Measurements from ENCODE around the genes SOCS7, PIP4K2B and ARL5C.

DNA sequence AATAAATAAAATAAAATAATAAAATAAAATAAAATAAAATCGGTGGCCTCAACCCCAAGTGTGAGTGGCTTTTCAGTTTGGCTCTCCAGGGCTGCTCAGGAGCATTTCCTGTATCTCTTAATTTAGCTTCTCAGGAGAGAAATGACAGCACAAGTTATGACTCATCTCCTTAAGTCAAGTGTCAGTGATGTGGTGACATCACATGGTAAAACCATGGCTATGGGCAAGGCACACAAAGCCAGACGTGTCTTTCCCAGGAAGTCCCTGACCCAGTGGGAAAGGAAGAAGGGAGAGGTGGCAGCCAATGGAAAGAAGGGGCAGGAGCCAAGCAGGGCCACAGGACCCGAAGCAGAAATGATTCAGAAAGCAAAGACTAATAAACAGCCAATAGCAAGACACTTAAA, 75.1 kb upstream of the TBC1D3K start:
- PRO-cap: no peak
- RRBS: no CpG with 5 or more reads among the region's 3 CpGs

DNA sequence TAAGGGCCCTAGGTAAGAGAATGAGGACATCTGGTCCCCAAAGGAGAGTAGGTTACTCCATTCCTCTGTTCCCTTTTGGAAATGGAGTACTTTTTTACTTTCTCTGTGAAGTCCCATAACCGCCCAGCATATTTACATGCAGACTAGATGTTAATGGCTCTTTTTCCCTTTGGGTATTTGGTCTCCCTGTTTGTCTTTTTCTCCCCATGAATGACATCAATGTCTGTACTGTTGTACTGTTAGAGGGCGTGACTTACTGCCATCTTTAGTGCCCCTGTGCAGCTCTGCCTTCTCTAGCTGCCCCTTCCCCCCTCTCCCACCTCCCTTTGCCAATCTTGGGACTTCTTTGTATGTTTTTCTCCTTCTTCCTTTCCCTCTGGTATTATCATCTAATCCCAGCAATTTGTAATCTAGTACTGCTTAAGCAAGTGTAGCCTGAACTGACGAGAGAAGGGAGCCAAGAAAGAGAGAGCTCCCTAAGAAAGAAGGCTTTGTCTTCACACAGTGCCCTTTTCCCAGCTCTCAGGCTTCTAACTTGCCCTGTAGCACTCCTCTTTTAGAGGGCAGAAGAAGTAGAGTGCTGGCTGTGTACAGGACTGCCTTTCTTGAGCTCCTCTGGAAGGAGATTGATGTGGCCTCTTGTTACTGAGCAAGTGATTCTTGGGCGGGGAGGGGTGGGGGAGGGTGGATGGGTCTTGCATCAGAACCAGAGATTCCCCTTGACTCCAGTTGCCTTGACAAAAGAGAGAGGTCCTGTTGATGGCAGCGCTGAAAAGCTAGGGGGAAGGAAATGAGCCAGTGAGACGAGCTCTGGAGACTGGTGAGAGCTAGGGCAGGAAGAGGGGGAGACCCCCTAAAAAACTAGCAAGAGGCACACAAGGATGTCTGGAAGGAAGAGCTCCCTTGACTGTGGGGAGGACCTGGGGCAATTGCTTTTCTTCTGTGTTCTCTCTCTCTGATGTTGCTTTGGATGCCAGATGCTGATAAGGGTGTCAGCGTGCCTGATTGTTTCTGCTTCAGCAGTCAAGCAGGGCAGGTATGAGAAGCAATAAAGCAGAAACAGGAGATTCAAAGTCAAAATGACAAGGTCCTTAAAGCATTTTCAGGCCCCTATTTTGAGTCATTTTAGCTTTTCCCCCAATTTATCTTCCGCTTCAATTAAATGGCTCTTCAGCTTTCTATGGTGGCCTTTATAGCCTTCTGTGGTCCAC, 18.6 kb downstream of the GPR179 start:
- PRO-cap: bidirectional peak, plus-strand start at position 728 of the sequence, minus-strand start at position 628 of the sequence
- RRBS: no CpG with 5 or more reads among the region's 8 CpGs

DNA sequence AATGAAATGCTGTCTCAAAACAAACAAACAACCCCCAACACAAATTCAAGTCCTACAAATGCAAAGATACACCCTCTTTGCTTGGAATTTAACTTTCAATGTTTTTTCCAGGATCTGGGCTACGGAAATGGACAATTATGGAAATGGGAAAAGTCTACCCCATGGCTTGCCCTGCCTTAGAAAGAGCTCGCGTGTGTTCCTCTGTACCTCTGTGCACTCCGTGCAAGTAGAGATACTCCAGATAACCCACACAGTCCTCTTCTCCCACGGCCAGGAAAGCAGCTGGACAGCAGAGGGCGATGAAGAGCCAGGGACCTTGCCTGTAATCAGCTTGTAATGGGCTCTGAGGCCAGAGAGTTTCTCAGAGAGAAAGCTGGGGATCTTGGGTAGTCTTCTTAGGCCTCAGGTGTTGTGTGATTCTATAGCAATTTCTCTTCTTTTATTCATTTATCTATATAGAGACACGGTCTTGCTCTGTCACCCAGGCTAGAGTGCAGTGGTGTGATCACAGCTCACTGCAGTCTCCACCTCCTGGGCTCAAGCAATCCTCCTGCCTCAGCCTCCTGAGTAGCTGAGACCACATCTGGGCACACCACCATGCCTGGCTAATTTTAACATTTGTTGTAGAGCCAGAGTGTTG, 2.5 kb upstream of the SOCS7 start:
- PRO-cap: no peak
- RRBS: no CpG with 5 or more reads among the region's 7 CpGs

GRCh38 chr17:38351348-38352559, at the start of gene SOCS7:
Gene SOCS7 (plus strand): TSS chr17:38351844.
- PRO-cap: unidirectional peak, plus-strand start at chr17:38351526; bidirectional peak, plus-strand start at chr17:38351922, minus-strand start at chr17:38351746; bidirectional peak, plus-strand start at chr17:38352268, minus-strand start at chr17:38352133
- RRBS: no CpG with 5 or more reads among the region's 123 CpGs

DNA sequence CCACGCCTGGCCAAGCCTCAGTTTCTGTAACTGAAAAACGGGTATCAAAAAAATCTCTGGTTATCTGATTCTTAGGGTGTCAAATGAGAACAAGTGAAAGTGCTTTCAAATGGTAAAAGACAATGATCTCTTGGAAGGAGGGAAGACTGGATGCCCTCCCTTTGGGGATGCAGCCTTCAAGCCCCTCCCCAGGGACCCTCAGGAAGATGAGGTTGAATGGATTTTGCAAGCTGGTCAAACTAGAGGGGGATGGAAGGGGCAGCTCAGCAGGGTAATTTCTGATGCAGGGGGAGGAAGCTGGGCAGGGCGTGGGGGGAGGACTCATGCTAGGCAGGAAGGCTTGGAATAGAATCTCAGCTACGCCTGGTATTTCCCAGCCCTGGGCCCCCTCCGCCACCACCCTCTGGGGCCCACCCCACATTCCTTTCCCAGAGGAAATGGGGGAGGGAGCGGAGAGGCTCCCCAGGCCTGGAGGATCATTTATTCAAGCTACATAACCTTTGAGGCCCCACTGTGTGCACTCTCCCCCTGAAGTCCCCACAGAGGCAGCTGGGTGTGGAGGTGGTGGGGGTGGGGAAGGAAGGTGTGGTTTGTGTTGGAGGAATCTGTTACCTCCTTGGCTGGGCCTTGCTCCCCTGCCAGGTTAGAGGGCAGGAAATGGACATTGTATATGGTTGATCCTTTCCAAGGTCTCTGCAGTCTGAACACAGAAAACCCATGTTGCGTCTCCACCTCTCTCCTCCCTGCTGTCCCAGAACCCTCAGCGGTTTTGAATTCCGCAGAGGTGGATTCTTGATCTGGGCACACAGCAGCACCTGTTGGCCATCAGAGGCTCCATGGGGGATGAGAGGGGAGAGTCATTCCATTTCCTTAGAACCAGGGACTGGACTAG, 22.7 kb downstream of the ARHGAP23 start:
- PRO-cap: bidirectional peak, plus-strand start at position 646 of the sequence, minus-strand start at position 702 of the sequence
- RRBS: no CpG with 5 or more reads among the region's 9 CpGs

- PRO-cap: bidirectional peak, plus-strand start at chr17:38456073, minus-strand start at chr17:38456109
- RRBS: no CpG with 5 or more reads among the region's 11 CpGs
Observed at GRCh38 chr17:38455858-38456708, 27.8 kb downstream of the ARHGAP23 start.

DNA sequence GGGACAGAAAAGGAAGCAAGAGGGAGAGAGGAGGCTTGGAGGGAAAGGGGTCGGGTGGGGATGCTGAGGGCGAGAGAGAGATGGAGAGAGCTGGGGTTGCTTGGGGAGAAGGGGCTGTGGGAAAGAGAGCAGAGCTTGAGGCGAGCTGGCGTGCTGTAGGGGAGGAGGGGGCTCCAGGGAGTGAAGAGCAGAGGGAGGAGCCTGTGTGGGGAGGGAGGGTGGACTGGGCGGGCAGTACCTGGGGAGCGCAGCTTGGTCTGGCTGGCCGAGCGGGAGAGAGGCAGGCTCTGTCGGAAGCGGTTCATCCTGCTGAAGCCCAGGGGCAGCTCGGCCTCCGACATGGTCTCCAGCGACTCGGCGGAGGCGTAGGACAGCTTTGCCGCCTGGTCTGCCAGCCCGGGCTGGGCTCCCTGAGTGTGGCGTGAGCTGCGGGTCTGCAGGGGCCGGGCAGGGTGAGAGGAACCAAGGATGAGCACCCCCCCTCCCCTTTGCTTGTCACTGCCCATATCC, 41.8 kb downstream of the SRCIN1 start:
- PRO-cap: no peak
- RRBS: no CpG with 5 or more reads among the region's 21 CpGs

DNA sequence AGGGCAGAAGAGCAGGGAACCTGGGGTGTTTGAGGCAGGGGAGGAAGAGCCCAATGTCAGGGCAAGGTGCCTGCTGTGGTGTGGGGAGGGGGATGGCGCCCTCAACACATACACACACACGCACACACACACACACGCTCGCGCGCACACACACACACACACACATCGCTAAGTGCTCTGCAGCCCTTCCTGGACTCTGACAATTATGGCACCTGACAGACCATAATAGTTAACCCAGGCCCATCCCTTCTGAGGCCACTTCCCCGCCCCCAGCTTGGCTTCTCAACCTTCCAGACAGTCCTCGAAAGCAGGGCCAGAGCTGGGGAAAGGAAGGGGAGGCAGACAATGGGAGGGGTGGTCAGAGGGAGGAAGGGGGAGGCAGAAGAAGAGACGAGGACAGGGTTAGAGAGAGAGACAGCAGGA, 4.2 kb downstream of the SRCIN1 start:
- PRO-cap: no peak
- RRBS: no CpG with 5 or more reads among the region's 10 CpGs

GRCh38 chr17:38701874-38702911, 2.9 kb upstream of the MLLT6 start:
- PRO-cap: bidirectional peak, plus-strand start at chr17:38702128, minus-strand start at chr17:38702088; bidirectional peak, plus-strand start at chr17:38702553, minus-strand start at chr17:38702306
- RRBS: no CpG with 5 or more reads among the region's 100 CpGs

DNA sequence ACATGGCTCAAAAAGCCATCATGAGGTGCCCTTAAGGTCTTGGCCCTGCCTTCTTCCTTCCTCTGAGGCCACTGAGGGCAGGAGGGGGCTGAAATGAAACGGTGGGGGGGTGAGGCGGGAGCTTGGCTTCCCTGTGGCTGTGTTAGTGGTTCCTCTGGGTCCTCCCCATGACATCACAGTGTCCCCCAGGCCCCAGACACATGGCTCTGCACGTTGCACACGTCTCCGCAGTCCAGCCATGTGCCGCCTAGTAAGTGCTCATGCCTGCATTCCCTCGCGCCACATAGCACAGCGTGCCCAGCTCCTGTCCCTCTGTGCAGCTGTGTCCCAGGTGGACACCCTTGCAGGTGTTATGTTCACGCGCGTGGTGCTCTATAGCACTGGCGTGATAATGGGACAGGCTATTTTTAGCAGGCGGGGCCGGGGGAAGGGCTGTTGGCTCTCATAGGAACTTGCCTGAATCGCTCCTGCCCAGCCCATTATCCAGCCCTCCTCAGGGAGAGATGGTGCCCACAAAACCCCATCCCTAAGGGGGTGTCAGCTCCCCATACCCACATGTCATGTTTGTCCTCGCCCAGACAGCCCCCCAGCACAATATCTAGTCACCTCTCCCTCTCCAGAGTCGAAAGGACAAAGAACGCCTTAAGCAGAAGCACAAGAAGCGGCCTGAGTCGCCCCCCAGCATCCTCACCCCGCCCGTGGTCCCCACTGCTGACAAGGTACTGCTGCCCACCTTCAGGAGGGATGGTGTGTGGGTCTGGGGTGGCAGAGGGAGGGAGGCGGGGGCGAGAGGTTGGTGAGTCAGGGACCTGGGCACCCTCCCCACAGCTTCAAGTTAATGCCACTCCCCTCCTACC, 7.2 kb downstream of the MLLT6 start:
- PRO-cap: no peak
- RRBS: no CpG with 5 or more reads among the region's 25 CpGs

DNA sequence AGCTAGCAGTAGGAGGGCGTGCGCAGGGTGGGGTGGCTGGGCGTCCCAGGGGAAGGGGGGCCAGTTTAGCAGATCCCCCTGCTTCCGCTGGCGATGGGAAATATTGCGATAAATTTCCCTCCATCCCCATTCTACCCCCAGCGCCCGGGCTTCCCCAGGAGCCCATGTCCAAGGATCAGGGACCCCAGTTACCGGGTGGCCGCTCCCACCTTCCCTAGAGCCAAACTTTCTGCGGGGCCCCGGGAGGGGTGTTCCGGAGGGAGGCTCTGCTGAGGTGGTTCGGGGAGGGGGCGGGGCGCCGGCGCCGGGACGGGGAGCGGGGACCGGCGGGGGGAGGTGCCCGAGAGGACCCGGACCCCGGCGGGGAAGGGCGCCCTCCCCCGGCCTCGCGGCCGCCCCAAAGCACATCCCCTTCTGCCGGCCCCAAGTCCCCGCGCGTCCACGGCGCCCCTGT, 831 bp downstream of the PCGF2 start:
- PRO-cap: no peak
- RRBS: no CpG with 5 or more reads among the region's 38 CpGs

GRCh38 chr17:38799143-38799833, at the start of gene PIP4K2B:
Gene PIP4K2B (minus strand): TSS chr17:38799556.
- PRO-cap: bidirectional peak, plus-strand start at chr17:38799264, minus-strand start at chr17:38799030; bidirectional peak, plus-strand start at chr17:38799695, minus-strand start at chr17:38799510
- RRBS: no CpG with 5 or more reads among the region's 81 CpGs

- PRO-cap: no peak
- RRBS: no CpG with 5 or more reads among the region's 12 CpGs
Observed at GRCh38 chr17:38861281-38861962, 7.9 kb upstream of the RPL23 start.

GRCh38 chr17:38908583-38909209, 38.8 kb downstream of the LASP1 start:
- PRO-cap: no peak
- RRBS: no CpG with 5 or more reads among the region's 11 CpGs

DNA sequence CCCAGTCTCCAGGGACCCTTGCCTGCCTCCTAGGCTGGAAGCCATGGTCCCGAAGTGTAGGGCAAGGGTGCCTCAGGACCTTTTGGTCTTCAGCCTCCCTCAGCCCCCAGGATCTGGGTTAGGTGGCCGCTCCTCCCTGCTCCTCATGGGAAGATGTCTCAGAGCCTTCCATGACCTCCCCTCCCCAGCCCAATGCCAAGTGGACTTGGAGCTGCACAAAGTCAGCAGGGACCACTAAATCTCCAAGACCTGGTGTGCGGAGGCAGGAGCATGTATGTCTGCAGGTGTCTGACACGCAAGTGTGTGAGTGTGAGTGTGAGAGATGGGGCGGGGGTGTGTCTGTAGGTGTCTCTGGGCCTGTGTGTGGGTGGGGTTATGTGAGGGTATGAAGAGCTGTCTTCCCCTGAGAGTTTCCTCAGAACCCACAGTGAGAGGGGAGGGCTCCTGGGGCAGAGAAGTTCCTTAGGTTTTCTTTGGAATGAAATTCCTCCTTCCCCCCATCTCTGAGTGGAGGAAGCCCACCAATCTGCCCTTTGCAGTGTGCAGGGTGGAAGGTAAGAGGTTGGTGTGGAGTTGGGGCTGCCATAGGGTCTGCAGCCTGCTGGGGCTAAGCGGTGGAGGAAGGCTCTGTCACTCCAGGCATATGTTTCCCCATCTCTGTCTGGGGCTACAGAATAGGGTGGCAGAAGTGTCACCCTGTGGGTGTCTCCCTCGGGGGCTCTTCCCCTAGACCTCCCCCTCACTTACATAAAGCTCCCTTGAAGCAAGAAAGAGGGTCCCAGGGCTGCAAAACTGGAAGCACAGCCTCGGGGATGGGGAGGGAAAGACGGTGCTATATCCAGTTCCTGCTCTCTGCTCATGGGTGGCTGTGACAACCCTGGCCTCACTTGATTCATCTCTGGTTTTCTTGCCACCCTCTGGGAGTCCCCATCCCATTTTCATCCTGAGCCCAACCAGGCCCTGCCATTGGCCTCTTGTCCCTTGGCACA, 47.3 kb downstream of the FBXO47 start:
- PRO-cap: no peak
- RRBS: no CpG with 5 or more reads among the region's 9 CpGs

- PRO-cap: no peak
- RRBS: no CpG with 5 or more reads among the region's 5 CpGs
Observed at GRCh38 chr17:39064305-39064734, 87.1 kb downstream of the PLXDC1 start.

- PRO-cap: no peak
- RRBS: no CpG with 5 or more reads among the region's 13 CpGs
Observed at GRCh38 chr17:39094433-39095248, 56.8 kb downstream of the PLXDC1 start.

GRCh38 chr17:39144313-39144658, 7.2 kb downstream of the PLXDC1 start:
- PRO-cap: no peak
- RRBS: no CpG with 5 or more reads among the region's 8 CpGs

DNA sequence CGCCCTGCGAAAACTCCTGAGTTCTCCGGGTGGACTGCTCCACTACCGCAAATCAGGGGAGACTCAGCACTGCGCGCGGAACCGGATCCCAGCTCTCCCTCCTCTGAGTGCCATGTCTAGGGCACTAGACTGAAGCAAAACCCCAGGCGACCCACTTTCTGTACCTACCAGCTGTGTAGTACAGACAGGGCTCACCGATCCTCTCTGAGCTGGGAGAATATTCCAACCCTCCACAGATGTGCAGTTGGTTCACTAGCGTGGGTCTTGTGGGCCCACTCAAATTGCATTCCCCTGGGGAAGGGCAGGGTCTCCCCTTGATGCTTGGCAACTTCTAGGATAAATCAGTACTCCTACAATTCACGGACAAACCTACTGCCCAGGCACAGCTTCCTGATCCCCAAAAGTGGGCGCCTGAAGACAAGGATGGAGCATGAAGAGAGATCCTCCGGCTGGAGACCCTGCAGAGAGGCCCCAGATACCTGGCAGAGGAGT, at the start of gene ARL5C:
TSS of gene ARL5C (minus strand) at position 131 of the 492 bp plus-strand sequence.
- PRO-cap: no peak
- RRBS: 97% methylated on average over 8 of the region's 14 CpGs

DNA sequence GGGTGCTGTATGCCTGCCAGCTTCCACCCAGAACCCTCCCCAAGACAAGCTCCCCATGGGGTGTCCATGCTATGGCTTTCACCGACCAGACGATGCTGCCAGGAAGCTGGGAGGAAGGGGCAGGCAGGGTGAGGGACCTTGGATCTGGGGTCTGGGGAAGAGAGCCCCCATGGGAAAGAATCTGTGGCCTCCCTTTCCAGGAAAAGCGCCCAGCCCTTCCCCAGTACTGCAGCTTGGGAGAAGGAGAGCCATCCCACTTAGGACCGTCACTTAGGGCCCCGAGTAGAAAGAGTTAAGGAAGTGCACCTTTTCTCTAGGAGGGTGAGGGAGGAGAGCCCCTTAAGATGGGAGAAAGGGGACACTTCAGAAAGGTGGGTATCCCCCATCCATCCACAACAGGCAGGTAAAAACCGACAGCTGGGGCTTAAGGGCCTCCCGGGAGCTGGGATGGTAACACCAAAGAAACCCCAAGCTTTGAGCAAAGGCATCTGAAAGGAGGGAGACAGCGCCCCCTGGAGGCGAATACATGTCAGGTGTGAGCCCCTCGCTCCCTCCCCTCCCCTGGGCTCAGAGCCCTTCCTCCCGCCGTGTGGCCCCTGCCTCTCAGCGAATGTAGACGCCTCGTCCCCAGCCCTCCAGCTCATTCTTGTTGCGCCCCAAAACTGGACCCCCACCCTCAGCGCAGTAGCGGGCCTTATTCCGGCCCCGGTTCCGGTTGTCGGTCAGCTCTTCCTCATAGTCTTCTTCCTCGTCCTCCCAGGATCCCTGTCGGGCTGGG, 8.8 kb upstream of the ARL5C start:
- PRO-cap: no peak
- RRBS: no CpG with 5 or more reads among the region's 24 CpGs

All from Caco-2 (cell line).